Measurements from ENCODE around the genes LMF2 and KLHDC7B.

DNA sequence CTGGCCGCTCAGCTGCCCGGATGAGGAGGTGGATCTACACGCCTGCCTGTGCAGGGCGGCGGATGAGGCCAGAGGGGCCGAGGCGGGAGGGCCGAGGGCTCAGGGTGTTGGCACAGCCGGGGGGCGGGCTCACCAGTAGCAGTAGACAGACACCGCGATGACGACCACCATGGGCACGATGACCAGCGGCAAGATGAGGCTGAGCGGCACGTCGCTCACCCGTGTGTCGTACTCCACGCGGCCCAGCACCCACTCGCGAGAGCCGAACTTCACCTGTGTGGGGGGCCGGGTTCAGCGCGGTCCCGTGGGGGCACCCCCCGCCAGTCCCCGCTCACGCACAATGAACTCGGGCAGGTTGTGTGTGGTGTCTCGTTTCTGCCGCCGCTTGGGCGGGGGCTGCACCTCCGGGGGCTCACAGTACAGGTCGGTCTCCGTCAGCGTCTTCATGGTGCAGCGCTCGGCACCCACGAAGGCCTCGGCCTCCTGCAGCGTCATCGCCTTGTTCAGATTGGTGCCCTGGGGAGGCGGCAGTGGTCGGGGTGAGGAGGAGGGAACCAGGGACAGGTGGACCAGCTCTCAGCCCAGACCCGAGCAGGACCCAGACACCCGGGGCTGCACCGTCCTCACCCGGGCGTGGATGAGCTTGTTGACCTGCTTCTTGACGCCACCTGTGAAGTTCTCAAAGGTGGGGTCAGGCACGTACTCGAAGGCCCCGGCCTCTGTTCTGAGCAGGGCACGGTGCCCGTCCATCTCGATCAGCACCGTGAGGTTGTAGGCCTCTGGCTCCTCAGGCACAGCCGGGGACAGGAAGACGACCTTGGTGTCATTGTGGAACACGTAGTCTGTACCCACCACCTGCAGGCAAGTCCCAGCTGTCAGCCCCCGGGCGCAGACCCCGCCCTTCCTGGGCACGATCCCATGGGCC is 11.3 kb upstream of the MAPK11 start:
- PRO-cap, 2 experiments = no peak in any of the 2 experiments
- RAMPAGE, long total RNA, 5 experiments = no peak in any of the 5 experiments

DNA sequence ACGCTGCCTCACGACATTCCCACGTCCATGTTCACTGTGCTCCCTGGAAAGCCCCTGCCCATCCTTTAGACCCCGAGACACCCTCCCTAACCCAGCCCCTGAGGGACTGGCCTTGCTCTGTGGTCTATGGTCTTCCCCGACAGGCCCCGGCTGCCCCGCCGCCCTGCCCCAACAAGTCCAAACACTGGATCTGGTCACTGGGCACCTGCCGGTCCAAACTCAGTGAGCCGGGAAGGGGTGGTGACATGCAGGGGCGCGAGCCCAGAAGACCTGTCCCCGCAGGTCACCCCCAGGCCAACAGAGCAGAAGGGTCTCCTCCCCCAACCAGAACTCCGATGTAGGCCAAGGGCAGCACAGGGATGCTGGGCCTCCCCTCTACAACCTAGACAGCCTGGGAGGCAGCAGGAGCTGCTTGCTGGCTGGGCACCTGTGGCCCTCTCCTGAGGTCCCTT is 9.5 kb downstream of the PLXNB2 start:
- PRO-cap, 2 experiments = no peak in any of the 2 experiments
- RAMPAGE, long total RNA, 5 experiments = no peak in any of the 5 experiments

DNA sequence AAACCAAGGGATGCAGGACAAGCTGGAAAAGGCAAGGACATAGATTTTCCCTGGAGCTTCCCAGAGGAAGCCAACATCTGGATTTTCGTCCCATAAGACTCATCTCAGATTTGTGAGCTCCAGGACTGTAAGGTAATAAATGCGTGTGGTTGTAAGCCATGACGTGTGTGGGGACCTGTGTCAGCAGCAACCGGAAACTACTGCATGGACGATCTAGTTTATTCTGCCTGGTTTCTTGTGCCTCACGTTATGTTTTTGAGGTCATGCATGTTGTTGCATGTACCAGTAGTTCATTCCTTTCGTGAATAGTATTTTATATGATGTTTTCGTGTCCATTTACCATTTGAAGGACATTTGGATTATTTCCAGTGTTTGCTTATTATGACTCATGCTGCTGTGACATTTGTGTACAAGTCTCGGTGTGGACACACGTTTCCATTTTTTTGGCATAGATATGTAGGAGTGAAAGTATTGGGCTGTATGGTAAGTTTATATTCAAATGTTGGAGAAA is 4.1 kb upstream of the DENND6B start:
- PRO-cap, 2 experiments = no peak in any of the 2 experiments
- RAMPAGE, long total RNA, 5 experiments = no peak in any of the 5 experiments

GRCh38 chr22:50391721-50392243 is 48.7 kb downstream of the PPP6R2 start:
- PRO-cap, 2 experiments = no peak in any of the 2 experiments
- RAMPAGE, long total RNA, 5 experiments = no peak in any of the 5 experiments

DNA sequence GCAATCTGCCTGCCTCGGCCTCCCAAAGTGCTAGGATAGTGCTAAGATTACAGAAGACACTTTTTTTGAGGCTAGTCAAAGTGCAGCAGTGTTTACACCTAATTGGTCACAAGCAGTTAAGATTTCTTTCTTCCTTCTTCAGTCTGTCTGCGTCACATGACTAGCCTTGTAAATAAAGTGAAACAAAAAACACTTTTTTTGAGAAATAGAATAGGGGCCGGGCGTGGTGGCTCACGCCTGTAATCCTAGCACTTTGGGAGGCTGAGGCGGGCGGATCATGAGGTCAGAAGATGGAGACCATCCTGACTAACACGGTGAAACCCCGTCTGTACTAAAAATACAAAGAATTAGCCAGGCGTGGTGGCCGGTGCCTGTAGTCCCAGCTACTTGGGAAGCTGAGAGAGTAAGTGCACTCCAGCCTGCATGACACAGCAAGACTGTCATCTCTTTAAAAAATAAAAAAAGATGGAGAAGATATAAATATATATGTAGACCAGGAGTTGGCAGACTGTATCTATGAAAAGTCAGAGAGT is 55.7 kb downstream of the PPP6R2 start:
- PRO-cap, 2 experiments = no peak in any of the 2 experiments
- RAMPAGE, long total RNA, 5 experiments = no peak in any of the 5 experiments

- PRO-cap, 2 experiments = no peak in any of the 2 experiments
- RAMPAGE, long total RNA, 5 experiments = no peak in any of the 5 experiments
Measured at GRCh38 chr22:50399376-50399702, 56.2 kb downstream of the PPP6R2 start.

- PRO-cap, 2 experiments = no peak in any of the 2 experiments
- RAMPAGE, long total RNA, 5 experiments = no peak in any of the 5 experiments
Measured at GRCh38 chr22:50403391-50403834, 60.3 kb downstream of the PPP6R2 start.

DNA sequence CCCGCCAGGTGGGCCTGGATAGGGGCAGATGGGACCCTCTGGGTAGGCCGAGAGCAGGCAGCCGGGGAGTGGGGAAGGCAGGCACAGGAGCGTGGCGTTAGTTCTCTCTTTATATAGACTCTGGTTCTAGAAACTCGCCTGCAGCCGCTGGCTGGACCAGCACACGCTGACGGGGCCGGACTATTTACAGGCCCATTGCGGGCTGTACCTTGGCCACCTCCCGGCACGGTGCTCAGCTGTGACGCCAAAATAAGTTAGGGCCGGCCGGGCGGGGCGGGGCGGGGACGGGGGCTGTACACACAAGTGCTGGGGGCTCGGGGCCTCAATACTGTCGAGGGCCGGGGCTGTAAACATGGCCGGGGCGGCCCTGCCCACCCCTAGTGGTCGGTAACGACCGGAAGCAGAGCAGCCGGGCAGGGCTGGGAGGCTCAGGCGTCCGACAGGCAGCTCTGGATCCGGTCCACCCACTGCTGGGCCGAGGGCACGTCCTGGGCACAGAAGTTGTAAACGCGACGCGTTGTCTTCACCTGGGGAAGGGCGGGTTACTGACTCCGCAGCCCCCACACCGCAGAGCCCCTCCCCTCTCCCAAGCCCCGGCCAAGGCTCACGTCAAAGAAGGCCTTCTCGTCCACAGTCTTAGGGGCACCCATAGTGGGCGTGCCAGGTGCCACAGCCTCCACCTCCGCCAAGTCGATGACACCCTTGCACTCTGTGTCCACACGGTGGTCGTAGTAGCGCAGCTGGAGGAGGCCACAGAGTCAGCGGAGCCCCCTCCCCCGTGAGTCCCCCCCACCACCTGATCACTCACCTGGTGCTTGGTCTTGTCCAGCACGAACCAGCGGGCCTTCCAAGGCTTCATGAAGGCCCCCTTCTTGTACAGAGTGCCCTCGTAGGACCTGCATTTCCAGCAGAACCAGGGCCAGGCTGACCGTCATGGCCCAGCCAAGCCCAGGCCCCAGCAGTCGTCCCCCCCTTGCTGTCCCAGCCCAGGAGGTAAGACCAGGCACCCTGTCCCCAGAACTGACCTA is 27.8 kb downstream of the SBF1 start:
- PRO-cap, 2 experiments = no peak in any of the 2 experiments
- RAMPAGE, long total RNA, 5 experiments = no peak in any of the 5 experiments

DNA sequence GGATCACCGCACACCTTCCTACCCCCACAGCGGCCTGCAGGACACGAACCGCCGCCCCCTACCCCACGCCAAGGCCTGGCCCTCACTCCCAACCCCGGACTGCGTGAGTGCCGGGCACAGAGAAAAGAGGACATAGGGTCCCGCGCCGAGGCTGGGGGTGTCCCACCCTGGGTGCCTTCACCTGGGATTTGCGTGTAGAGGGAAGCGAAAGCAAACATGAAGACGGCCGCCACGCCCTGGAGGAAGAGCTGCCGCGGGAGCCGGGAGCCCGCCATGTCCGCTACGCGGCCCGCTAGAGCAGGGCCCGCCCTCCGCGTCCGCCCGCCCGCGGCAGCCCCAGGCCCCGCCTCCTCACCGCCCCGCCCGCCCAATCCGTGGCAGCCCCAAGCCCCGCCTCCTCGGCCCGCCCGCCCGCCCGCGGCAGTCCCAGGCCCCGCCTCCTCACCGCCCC is at the start of gene LMF2:
Gene LMF2, minus strand, starts transcription at position 302 of the 451 bp plus-strand sequence.
- PRO-cap, 2 experiments = peak in 2 of 2 experiments; most common minus-strand start position 291 of the sequence (in 2)
- RAMPAGE, long total RNA, 5 experiments = start-site peak on the minus strand in 4 of 5 experiments, centred at positions 286 to 294 of the sequence, 288 to 1,866 reads per replicate

GRCh38 chr22:50523910-50524465 is 1.4 kb downstream of the SCO2 start:
- PRO-cap, 2 experiments = no peak in any of the 2 experiments
- RAMPAGE, long total RNA, 5 experiments = no peak in any of the 5 experiments

GRCh38 chr22:50532781-50533867 is 826 bp upstream of the ODF3B start:
- PRO-cap, 2 experiments = no peak in any of the 2 experiments
- RAMPAGE, long total RNA, 5 experiments = no peak in any of the 5 experiments

GRCh38 chr22:50545553-50546139 is at the start of gene KLHDC7B:
TSS of gene KLHDC7B (plus strand) at chr22:50545899.
- PRO-cap, 2 experiments = no peak in any of the 2 experiments
- RAMPAGE, long total RNA, 5 experiments = no peak in any of the 5 experiments

GRCh38 chr22:50568622-50569718 is 6.3 kb upstream of the SYCE3 start:
- PRO-cap, 2 experiments = no peak in any of the 2 experiments
- RAMPAGE, long total RNA, 5 experiments = no peak in any of the 5 experiments

DNA sequence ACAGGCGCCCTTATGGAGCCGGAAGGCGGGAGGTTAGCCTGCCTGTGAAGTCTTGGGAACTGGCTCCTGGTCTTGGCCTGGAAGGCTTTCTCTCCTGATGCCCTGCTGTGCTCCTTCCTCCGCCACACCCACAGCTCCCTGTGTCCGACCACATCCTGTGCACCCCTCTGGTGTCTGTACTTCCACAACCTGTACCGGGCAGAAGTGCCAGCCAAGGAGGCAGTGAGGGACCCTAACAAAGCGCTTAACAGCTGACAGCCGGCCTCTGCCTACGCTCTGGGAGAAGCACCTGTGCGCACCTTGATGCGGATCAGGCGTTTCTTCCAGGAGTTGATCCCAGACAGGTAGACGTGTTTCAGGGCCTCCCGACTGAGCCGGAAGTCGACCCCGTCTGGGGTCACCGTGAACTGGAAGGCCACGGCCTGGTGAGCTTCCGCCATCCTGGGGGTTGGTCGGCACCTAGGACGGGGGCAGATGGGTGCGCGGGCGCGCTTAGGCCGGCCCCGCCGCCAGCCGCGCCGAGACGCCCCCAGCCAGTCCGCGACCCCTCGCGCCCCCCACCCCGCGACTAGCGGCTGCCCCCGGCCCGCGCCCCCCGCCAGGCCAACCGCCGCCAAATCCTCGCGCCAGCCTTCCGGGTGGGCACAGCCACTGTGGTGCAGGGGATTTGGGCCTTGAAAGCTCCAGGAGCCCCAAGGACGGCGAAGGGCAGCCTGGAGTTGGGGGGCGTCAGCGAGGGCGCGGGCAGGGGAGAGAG is 573 bp downstream of the CPT1B start:
- PRO-cap, 2 experiments = no peak in any of the 2 experiments
- RAMPAGE, long total RNA, 5 experiments = no peak in any of the 5 experiments

- PRO-cap, 2 experiments = peak in 2 of 2 experiments; most common plus-strand start chr22:50583101 (in 1)
- RAMPAGE, long total RNA, 5 experiments = start-site peak on the plus strand in 2 of 5 experiments, at chr22:50583120-50583142 at its widest, 5 to 8 reads per replicate
Measured at GRCh38 chr22:50583045-50583241, 294 bp upstream of the CHKB start.

GRCh38 chr22:50583242-50583765 is 655 bp upstream of the CHKB start:
- PRO-cap, 2 experiments = peak in 1 of 2 experiments; most common plus-strand start chr22:50583370 (in 1)
- RAMPAGE, long total RNA, 5 experiments = no peak in any of the 5 experiments

- PRO-cap, 2 experiments = no peak in any of the 2 experiments
- RAMPAGE, long total RNA, 5 experiments = start-site peak on the plus strand in 1 of 5 experiments, at chr22:50670834-50670879 at its widest, 6 reads per replicate
Measured at GRCh38 chr22:50670461-50671115, 42.6 kb upstream of the ARSA start.

DNA sequence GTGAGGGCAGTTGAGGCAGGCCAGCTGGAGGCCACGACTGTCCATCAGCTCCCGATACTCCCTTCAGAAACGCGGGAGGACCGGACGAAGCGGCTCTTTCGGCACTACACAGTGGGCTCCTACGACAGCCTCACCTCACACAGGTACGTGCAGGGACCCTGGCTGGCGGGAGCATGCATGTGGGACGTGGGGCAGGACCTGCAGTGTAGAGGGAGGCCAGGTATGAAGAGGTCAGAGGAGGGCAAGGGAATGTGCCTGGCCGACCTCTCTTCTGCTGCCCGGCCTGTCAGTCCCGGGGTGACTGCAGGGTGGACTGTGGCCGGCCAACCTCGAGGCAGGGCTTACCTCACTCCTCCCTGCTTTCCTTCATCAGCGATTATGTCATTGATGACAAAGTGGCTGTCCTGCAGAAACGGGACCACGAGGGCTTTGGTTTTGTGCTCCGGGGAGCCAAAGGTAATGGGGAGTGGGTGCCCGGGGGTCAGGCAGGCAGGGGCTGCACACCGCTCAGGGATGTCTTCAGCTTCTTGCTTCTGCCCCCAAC is 34.1 kb upstream of the ACR start:
- PRO-cap, 2 experiments = no peak in any of the 2 experiments
- RAMPAGE, long total RNA, 5 experiments = no peak in any of the 5 experiments

DNA sequence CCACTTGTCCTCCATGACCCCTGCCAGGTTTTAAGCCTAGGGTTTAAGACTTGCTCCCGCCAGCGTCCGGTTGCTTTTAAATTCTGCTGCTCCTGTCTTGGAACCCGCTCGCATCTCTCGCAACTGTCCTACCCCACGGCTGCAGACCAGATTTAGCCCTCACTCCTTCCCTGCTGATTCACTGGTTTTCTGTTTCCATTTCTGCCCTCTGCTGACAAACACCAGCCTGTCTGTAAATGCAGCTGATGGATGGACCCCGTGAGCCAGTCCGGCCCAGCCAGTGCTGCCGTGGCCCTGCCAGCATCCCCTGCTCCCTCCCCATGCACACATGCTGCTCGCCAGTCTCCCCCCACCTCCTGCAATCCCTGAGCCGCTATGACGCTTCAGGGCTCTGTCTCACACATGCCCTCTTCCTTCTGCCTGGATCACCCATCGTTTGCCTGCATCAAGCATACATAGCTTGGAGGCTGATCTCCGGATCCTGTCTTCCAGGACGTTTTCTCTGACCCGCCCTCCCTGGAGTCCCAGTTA is 4.5 kb upstream of the ACR start:
- PRO-cap, 2 experiments = no peak in any of the 2 experiments
- RAMPAGE, long total RNA, 5 experiments = no peak in any of the 5 experiments

- PRO-cap, 2 experiments = no peak in any of the 2 experiments
- RAMPAGE, long total RNA, 5 experiments = no peak in any of the 5 experiments
Measured at GRCh38 chr22:50734295-50734619, 3.7 kb upstream of the ACR start.

Measured in thyroid gland (tissue), 7 donors.